Aorta (tissue), 1 donor: ENCODE results near the genes RPL39 and RHOXF1.

- PRO-cap = no peak
Observed at GRCh38 chrX:118729037-118729540, 1.7 kb downstream of the IL13RA1 start.

GRCh38 chrX:118824257-118824797, 703 bp downstream of the ZCCHC12 start:
- PRO-cap = no peak

- PRO-cap = no peak
Observed at GRCh38 chrX:118853539-118854101, 30.0 kb downstream of the ZCCHC12 start.

DNA sequence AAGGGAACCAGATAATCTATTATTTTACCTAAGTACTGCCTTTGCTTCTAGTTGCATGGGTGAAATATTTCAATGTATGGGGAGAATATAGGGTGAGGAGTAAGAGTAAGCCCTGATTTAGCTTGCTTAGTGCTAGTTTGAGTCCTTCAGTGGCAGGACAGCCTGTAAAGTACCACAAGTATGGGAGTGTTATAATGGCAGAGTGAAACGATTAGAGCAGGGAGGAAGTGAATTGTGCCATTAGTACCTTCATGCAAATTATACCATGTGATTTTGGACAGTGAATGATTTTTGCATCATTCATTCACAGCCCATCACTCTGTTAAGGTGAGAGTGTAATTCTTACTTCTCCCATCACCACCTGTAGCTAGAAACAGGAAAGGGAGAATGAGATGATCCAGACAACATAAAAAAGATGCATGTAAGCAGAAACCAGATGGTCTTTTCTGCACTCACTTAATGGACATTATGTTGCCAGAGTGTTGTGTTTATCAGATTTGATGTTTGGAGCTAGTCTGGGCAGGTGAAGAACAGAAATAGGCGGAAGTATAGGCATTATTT, 44.8 kb downstream of the LONRF3 start:
- PRO-cap = no peak

- PRO-cap = no peak
Observed at GRCh38 chrX:119189579-119190044, 46.5 kb upstream of the PGRMC1 start.

- PRO-cap = no peak
Observed at GRCh38 chrX:119239326-119239525, 3.1 kb downstream of the PGRMC1 start.

DNA sequence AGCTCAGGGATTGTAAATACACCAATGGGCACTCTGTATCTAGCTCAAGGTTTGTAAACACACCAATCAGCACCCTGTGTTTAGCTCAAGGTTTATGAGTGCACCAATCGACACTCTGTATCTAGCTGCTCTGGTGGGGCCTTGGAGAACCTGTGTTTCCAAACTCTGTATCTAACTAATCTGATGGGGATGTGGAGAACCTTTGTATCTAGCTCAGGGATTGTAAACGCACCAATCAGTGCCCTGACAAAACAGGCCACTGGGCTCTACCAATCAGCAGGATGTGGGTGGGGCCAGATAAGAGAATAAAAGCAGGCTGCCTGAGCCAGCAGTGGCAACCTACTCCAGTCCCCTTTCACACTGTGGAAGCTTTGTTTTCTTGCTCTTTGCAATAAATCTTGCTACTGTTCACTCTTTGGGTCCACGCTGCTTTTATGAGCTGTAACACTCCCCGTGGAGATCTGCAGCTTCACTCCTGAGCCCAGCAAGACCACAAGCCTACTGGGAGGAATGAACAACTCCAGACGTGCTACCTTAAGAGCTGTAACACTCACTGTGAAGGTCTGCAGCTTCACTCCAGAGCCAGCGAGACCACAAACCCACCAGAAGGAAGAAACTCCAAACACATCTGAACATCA, 66.4 kb upstream of the SLC25A43 start:
- PRO-cap = no peak

DNA sequence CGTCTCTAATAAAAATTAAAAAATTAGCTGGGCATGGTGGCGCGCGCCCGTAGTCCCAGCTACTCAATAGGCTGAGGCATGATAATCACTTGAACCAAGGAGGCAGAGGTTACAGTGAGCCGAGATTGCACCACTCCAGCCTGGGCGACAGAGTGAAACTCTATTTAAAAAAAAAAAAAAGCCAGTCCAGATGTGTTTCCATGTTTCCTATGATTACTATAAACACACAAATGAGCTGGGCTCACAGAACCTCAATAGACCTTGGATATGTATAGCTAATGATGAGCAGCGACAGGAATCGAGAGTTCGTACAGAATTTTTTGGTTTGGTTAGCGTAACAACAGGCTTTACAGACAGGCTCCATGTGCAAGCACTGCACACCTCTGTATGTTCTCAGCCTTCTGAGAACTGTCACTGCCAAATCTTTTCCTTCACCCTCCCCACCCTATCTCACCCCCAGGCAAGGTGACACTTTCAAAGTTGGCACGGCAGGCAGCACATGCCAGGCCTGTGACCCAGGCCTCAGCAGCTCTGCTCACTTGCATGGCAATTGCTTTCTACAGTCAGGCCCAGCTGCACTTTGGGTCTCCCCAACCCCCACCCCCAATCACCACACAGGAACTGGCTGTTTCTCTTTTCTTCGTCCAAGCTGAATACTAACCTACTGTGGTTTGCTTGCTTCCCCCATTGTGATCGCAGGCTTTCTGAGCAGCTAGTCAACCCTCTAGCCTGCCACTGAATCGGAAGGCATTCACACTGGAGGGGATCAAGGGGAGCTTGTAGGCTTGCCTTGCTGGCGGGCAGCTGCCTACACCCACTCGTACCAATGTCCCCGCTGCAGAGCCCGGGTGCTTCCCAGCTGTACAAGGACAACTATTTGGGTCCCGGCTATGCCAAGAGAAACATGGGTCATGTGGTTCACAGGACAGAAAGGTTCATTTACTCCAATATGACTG, 27.8 kb downstream of the SLC25A43 start:
- PRO-cap = no peak

GRCh38 chrX:119482163-119483137, 14.2 kb downstream of the SLC25A5 start:
- PRO-cap = no peak

DNA sequence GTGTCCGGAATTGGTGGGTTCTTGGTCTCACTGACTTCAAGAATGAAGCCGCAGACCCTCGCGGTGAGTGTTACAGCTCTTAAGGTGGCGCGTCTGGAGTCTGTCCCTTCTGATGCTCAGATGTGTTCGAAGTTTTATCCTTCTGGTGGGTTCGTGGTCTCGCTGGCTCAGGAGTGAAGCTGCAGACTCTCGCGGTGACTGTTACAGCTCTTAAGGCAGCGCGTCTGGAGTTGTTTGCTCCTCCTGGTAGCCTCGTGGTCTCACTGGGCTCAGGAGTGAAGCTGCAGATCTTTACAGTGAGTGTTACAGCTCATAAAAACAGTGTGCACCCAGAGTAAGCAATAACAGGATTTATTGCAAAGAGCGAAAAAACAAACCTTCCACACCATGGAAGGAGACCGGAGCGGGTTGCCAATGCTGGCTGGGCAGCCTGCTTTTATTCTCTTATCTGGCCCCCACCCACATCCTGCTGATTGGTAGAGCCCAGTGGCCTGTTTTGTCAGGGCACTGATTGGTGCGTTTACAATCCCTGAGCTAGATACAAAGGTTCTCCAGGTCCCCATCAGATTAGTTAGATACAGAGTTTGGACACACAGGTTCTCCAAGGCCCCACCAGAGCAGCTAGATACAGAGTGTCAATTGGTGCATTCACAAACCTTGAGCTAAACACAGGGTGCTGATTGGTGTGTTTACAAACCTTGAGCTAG, 18.6 kb downstream of the SLC25A5 start:
- PRO-cap = no peak

- PRO-cap = bidirectional peak, plus-strand start at chrX:119606587, minus-strand start at chrX:119606384
Observed at GRCh38 chrX:119606278-119606697, 31.9 kb downstream of the UBE2A start.

GRCh38 chrX:119791560-119792353, at the start of gene RPL39:
Gene RPL39 (minus strand): TSS chrX:119791630.
- PRO-cap = bidirectional peak, plus-strand start at chrX:119791986, minus-strand start at chrX:119791628

DNA sequence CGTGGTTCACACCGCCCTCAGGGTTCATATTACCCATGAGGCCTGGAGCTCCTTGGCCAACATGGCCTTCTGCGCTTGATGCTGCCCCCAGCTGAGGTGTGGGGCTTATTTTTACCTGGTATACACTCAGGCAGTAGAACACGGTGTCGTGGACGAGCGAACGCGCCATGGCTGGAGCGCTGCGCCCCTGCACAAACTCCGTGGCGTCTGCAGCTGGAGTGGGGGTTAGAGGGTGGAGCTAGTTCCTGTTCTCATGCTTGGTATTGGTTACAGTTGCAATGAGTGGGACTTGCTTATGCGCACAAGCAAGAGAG, at the start of gene RHOXF1:
RHOXF1 (minus strand) TSS at position 220 of the 314 bp plus-strand sequence.
- PRO-cap = no peak

- PRO-cap = no peak
Observed at GRCh38 chrX:120125271-120125852, 9.6 kb upstream of the RHOXF1 start.

DNA sequence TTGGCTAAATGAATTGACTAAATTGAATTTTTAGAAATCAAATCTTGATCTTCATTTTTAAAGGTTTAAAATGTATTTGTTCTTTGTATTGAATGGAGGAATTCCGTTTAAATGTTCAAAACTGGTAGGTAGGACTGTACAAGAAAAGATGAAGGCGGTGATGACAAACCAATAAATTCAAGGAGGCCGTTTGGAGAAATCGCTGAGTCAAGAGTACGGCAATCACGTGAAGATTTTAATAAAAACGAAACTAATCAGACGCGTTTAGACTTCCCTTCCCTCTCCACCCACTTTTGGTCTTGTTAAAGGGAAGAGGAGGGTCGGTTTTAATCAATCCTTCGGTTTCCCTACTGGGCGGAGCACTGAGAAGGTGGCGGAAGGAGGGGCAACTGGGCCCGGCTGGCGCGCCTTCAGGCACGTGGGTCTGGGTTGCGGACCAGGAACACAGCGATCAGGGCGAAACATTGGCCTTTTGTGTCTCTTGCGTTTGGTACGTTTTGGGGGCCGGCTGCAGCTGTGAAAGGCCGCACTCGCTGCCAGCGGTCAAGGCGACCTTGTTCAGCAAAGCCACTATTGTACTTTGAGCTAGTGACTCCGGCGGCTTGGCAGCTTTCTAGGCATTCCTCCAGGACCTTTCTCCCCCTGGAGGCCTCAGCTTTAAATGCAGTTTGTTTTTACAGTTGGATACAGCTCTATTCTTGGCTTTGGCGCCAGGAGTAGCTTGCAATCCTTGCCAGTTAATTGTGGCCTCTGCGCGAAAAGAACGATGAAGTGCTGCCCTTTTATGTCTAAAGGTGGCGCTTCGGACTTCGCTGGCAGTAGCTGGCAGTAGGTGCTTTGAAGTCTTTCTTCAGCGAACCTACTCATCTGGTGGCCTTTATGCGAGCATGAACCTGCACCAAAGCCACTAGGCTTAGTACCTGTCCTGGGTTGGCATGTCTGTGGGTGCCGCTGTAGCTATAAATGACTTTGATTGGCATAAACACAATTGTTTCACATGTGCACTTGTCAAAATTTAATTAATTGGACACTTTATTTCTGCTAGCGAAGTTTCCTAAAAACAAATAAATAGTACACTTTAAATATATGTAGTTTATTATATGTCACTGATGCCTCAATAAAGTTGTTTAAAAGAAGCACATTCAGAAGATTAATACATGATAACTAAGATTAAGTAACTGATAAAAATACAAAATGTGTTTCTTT, 16.9 kb upstream of the LAMP2 start:
- PRO-cap = no peak

- PRO-cap = no peak
Observed at GRCh38 chrX:120514066-120514430, 45.0 kb upstream of the LAMP2 start.

DNA sequence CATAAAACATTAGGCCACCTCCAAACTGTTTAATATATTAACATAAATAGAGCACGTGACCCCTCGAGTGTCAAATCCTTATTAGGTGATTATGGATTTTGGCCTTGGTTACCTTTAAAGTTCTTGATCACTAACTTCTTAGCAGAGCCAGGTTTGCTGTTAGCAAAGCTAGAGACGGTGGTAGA, 899 bp downstream of the CUL4B start:
- PRO-cap = no peak

GRCh38 chrX:120589277-120589600, 14.7 kb upstream of the MCTS1 start:
- PRO-cap = no peak

DNA sequence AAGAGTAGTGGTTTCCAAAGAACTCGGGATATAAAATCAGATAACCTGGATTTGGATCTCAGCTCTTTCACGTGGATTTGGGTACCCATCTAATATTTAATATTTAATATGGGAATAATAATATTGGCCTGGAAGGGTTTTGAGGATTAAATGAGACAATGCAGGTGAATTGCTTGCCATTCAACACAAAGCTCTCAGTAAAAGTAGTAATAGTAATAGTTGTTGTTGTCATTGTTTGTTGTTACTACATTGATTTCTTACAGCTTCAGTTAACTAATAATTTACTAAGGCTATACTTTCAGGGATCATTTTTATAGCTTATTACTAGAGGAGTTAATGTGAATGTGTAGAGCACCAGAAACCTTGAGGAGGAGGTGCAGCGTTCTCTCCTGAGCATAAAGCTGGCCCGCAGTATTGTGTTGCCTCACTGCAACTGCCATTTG, 343.9 kb upstream of the GRIA3 start:
- PRO-cap = no peak

- PRO-cap = no peak
Observed at GRCh38 chrX:123185718-123185993, 1.6 kb downstream of the GRIA3 start.